Measurements from ENCODE around the genes SNX27, MRPL9, TCHH, LCE3C, LCE1E and SMCP.

- PRO-cap = bidirectional peak, plus-strand start at chr1:151612050, minus-strand start at chr1:151611867
- RAMPAGE, long total RNA, 4 experiments = start-site peak on the plus strand in 1 of 4 experiments, at chr1:151612142-151612253 at its widest, 15 reads per replicate
Observed at GRCh38 chr1:151611671-151612663, at the start of gene SNX27. Gene SNX27 (plus strand): TSS chr1:151612050.

GRCh38 chr1:151612664-151613228 is 896 bp downstream of the SNX27 start:
- PRO-cap = unidirectional peak, minus-strand start at chr1:151612853; unidirectional peak, minus-strand start at chr1:151612988
- RAMPAGE, long total RNA, 4 experiments = no peak in any of the 4 experiments

DNA sequence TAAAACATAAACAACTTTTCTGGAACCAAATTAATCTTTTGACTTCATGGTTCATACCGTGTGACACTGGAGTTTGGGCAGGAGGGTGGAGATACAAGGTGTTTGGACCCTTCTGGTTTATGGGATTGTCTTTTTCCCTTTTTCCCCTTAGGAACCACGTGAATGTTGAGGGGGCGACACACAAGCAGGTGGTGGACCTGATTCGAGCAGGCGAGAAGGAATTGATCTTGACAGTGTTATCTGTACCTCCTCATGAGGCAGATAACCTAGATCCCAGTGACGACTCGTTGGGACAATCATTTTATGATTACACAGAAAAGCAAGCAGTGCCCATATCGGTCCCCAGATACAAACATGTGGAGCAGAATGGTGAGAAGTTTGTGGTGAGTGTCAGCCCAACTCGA is 26.9 kb downstream of the SNX27 start:
- PRO-cap = no peak
- RAMPAGE, long total RNA, 4 experiments = no peak in any of the 4 experiments

GRCh38 chr1:151733033-151733674 is 11.8 kb downstream of the RIIAD1 start:
- PRO-cap = no peak
- RAMPAGE, long total RNA, 4 experiments = no peak in any of the 4 experiments

DNA sequence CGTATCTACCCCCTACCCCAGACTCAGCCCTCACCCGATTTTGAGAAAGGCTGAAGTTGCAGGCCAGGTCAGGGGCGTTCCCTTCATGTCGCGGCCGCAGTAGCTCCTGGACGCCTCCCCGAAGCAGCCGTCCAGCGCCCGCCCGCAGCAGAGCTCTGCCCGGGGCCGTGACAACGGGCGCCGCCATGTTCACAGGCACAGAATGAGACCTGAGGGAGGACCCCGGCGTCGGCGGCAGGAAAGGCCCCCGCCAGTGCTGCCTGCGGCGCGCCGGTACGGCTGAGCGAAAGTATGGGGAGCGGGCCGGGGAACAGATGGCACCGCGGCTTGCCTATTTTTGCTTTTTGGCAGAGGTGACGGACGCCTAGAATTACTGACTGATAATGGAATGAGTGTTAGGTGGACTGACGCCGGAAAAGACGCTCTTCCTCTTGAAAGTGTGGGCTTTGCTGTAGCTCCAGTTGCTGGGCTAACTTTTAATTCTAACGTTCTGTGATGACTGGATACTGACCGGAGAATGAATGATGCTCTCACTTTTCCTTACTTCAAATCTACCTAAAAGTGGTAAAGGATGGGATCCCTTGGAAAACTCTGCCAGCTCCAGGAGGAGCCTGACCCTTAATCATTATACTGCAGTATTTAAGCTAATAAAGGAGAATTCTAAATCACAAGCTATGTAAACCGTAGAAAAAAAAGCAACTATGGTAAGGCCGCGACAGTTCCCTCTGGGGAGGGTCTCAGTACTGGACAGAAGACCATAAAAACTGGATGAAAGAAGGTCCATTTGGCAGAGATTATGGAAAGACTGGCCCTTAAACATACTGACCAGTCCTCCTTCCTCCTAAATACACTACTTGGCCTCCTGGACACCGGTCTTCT is at the start of gene MRPL9:
TSS of gene MRPL9 (minus strand) at position 204 of the 879 bp plus-strand sequence.
- PRO-cap = bidirectional peak, plus-strand start at position 292 of the sequence, minus-strand start at position 169 of the sequence
- RAMPAGE, long total RNA, 4 experiments = start-site peak on the minus strand in 3 of 4 experiments, centred at positions 192 to 196 of the sequence, 99 to 334 reads per replicate

GRCh38 chr1:151827469-151828003 is 4.1 kb downstream of the RORC start:
- PRO-cap = no peak
- RAMPAGE, long total RNA, 4 experiments = no peak in any of the 4 experiments

- PRO-cap = no peak
- RAMPAGE, long total RNA, 4 experiments = no peak in any of the 4 experiments
Observed at GRCh38 chr1:151994202-151994342, 413 bp upstream of the S100A10 start.

DNA sequence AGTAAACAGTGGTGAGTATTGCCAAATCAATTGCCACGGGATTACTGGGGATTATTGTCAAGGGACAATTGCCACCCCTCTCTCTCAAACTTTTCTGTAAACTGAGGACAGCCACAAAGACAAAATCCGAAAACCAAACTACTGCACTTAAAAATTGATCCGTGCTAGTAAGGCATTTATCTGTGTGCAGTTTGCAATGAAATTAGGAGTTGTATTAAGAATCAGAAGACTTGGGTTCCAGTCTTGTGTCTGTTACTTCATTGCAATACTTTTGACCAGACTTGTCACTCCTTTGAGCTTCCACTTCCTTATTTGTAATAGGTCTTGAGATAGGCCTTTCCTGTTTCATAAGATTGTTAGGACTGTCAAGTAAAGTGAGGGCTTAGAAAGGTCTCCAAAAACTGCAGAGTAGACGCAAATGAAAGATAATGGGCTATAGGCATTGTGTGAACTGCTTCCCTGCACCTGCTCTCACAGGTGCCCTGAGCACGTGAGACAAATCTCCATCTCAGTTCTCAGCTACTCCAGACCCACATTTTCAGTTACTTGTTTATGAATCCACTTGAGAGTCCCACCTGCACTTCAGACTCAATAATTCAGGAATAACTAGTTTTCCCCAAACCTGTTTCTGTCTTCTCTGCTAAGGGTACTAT is 1.4 kb upstream of the S100A11 start:
- PRO-cap = bidirectional peak, plus-strand start at position 359 of the sequence, minus-strand start at position 267 of the sequence
- RAMPAGE, long total RNA, 4 experiments = no peak in any of the 4 experiments

GRCh38 chr1:152107824-152108489 is 7.3 kb downstream of the TCHH start:
- PRO-cap = no peak
- RAMPAGE, long total RNA, 4 experiments = start-site peak on the minus strand in 2 of 4 experiments, at chr1:152107892-152108254 at its widest, 6 to 16 reads per replicate

GRCh38 chr1:152115214-152115622 is at the start of gene TCHH:
Gene TCHH (minus strand): TSS chr1:152115444.
- PRO-cap = no peak
- RAMPAGE, long total RNA, 4 experiments = no peak in any of the 4 experiments

DNA sequence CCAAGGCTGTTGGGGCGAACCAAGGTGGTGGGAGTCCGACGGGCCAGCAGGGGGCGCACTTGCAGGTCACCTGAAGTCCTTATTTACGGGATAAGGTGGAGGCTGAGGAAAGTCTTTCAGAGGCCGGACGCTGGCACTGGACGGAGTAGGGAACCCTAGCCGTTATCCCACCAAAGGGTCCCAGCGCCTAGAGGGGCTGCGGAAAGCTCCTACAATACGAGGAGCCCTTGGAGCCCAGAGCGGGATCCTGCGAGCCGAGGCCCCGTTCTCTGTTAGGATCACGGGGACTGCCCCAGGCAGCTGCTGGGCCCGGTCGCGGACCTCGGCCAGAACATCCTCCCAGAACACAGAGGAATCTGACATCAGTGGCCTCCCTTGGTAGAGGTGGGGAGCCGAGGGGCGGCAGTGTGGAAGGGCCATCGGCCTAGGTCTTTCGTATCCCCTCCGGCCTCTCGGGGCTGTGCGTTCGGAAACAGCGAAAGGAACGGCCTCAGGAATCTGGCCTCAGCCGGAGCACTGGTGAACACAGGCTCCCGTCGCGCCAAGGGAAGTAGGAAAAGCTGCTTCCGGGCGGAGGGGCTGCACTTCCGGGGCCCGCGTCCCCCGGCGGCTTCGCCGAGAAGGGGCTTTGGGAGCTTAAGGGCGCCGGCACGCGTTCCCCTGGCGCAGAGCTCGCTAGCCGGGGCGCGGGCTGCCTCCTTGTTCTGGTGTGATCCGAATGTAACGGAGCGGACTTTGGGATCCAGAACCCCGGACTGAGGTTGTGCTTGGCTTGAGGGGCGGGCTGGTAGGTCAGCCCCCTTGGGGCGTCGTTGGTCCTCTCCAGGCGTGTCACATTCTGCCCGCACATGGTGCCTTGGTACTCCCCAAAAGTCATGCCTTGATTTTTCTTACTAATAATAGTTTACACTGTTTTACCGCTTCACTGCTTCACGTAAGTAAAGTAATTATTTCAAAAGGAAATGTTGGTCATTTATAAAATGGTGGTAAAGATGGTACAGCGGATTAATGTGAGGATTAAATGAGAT is 30.0 kb upstream of the RPTN start:
- PRO-cap = unidirectional peak, plus-strand start at position 114 of the sequence; unidirectional peak, plus-strand start at position 584 of the sequence
- RAMPAGE, long total RNA, 4 experiments = no peak in any of the 4 experiments

DNA sequence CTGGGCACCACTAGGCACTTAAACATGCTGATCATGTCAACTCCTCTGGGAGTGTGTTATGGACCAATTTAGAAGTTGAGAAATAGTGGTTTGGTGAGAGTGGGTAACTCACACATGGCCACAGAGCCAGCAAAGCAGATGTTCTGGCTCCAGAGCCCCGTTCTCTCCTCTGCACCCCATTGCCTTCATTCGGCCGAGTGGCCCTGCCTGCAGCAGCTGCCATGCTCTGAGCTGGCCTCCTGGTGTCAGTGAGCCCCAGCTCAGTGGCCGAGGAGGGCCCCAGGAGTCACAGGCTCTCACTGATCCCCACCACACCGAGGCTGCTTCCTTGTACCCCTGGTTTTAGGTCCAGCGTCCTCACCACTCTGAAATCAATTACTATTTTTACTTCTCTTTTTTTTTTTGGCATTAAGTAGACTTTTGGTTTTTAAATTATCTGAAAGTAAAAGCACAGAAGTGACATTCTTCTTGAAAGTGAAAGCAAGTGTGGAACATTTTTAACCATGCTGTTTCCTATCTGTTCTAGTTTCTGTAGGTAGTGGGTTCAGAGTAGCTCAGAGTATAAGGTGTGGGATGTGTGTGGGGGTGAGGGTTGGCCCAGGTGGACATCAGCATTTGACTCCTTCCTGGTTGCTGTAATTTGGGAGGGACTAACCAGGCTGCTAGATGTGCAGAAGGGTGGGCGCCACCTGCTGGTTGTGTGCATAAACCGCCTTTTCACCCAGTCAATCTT is 45.9 kb upstream of the CRNN start:
- PRO-cap = no peak
- RAMPAGE, long total RNA, 4 experiments = no peak in any of the 4 experiments

GRCh38 chr1:152515210-152516087 is 1.2 kb downstream of the CRCT1 start:
- PRO-cap = bidirectional peak, plus-strand start at chr1:152515647, minus-strand start at chr1:152515666
- RAMPAGE, long total RNA, 4 experiments = start-site peak on the plus strand in 1 of 4 experiments, at chr1:152515365-152515618 at its widest, 1,071 reads per replicate; start-site peak on the minus strand in 1 of 4 experiments, at chr1:152515697-152515854 at its widest, 11 to 17 reads per replicate

DNA sequence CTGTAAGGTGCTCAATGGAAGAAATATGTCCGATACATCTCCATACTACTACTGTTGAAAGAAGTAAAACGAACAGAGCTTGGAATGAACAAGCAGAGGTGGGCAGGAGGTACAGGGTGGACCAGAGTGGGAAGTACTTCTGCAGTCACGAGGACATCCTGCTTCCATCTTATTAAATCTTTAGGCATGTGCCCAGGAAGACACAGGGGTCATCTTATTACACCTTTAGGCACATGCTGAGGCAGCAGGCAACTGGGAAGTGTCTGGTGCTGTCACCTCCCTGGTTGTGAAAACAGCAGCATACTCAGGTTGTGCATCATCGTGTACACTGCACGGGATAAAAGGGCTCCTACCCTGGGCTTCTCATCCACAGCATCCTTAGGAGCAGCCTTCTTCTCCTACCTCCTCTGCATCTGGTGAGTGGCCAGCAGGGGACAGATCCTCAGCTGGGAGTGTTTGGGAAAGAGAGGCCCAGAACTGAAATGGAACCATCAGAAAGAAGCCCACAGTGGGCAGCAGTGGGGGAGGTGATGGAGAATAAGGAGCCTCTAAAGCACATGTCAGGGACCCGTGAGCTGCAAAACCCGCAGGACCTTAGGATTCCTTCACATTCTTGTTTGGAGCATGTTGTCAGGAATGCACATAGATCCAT is at the start of gene LCE3C:
TSS of gene LCE3C (plus strand) at position 366 of the 652 bp plus-strand sequence.
- PRO-cap = no peak
- RAMPAGE, long total RNA, 4 experiments = no peak in any of the 4 experiments

- PRO-cap = no peak
- RAMPAGE, long total RNA, 4 experiments = no peak in any of the 4 experiments
Observed at GRCh38 chr1:152786078-152786423, at the start of gene LCE1E. Gene LCE1E (plus strand): TSS chr1:152786257.

GRCh38 chr1:152878040-152878376 is at the start of gene SMCP:
Gene SMCP (plus strand): TSS chr1:152878322.
- PRO-cap = no peak
- RAMPAGE, long total RNA, 4 experiments = no peak in any of the 4 experiments

- PRO-cap = no peak
- RAMPAGE, long total RNA, 4 experiments = no peak in any of the 4 experiments
Observed at GRCh38 chr1:152912844-152913285, 4.5 kb downstream of the IVL start.

- PRO-cap = no peak
- RAMPAGE, long total RNA, 4 experiments = start-site peak on the minus strand in 3 of 4 experiments, at chr1:153003354-153003967 at its widest, 15 to 40 reads per replicate
Observed at GRCh38 chr1:153003517-153004001, 2.0 kb downstream of the SPRR3 start.

GRCh38 chr1:153088218-153088463 is 6.2 kb downstream of the SPRR2E start:
- PRO-cap = no peak
- RAMPAGE, long total RNA, 4 experiments = no peak in any of the 4 experiments

- PRO-cap = unidirectional peak, plus-strand start at chr1:153490890; unidirectional peak, plus-strand start at chr1:153490986
- RAMPAGE, long total RNA, 4 experiments = no peak in any of the 4 experiments
Observed at GRCh38 chr1:153490152-153491234, 30.0 kb upstream of the S100A7 start.